ENCODE measurements around the gene MYO5C.

DNA sequence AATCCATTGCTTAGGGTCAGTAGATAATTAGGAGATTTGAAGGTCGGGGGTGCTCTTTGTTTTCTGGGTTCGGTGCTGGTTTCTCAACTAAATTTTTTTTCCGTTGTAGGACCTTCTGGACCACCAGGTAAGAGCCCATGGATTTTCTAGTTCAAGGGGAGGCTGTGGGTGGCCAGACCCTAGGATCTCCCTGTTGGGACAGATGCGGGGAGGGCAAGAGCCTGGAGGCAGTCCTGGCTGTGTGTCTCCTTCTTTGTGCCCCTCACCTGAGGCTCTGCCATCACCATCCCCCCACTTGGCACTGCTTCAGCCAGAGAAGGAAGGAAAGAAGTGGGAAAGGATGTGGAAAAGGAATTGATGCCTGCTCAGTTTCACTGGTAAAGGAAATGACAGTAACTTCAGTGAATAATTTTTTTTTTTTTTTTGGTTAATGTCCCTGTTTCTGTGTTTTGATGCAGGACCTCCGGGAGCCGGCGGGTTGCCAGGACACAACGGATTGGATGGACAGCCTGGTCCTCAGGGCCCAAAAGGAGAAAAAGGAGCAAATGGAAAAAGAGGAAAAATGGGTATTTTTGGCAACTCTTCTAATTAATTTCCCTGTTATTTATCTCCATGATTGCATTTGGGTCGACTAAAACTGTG is 42.0 kb downstream of the GLDN start:
- RRBS = no CpG with 5 or more reads among the region's 9 CpGs

GRCh38 chr15:51737975-51738290 is 478 bp upstream of the LYSMD2 start:
- RRBS = no CpG with 5 or more reads among the region's 5 CpGs

- RRBS = no CpG with 5 or more reads among the region's 1 CpG
Measured at GRCh38 chr15:51866500-51867077, 37.1 kb downstream of the TMOD3 start.

- RRBS = no CpG with 5 or more reads among the region's 5 CpGs
Measured at GRCh38 chr15:51874473-51875033, 45.1 kb downstream of the TMOD3 start.

DNA sequence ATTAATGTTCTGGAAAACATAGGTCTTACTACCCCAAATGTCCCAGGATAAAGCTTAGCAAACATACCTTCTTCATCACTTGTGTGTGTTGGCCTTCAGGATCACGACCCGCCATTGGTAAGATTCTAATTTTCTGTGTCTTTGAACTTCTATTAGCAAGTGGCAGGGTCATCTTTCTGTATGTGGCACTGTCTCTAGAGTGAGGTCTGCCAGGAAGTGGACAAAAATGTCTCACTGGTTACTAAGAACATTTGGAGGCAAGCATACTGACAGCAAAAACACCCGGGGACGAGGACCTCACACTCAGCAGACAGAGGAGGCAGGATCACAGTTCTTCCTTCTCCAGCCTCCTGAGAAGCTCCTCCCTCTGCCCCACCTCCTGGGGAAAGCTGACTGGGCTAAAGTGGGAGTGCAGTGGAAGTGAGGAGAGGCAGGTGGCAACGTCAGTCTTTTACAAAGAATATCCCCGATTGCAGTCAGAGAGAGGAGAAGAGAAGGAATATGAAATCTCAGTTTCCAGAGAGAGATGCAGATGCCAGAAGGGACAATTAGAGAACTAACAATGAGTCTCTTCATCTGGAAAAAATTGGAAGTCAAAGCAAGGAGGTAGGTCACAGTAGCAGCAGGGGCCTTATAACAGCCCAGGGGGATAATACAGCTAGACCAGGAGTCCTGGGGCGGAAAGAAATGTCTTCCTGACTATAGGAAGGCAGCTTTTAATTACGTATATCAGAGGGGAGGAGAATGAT is 47.4 kb downstream of the LEO1 start:
- RRBS = no CpG with 5 or more reads among the region's 8 CpGs

DNA sequence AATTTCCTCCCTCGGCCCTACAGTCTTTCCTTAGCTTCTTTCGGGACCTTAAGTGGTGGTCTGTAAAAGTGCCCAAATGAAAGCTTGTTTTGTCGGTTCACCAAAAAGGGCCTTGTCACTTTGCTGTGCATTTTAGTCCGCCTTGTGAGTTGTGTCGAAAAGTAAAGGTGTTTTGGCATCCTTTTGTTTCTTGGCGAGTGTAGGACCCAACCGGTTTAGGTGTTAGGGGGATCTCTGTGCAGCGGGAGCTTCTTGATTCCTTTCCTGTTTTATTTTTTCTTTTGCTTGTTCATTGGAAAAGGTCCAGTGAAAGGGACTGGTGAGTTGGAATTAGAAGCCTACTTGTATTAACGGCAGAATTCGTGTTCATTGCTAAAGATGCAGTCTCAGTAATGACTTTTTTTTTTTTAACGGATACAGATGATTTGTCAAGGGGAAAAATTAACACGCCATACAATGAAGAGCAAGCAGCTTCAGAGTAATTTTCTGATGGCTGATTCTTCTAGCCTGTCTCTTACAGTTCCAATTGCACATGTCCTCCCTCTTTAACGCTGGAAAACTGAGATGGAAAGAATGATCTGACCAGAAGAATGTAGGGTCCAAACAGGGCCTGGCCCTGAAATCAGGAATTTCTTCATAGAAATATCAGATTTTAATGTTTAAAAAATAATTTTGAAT is 1.2 kb downstream of the MAPK6 start:
- RRBS = no CpG with 5 or more reads among the region's 13 CpGs

DNA sequence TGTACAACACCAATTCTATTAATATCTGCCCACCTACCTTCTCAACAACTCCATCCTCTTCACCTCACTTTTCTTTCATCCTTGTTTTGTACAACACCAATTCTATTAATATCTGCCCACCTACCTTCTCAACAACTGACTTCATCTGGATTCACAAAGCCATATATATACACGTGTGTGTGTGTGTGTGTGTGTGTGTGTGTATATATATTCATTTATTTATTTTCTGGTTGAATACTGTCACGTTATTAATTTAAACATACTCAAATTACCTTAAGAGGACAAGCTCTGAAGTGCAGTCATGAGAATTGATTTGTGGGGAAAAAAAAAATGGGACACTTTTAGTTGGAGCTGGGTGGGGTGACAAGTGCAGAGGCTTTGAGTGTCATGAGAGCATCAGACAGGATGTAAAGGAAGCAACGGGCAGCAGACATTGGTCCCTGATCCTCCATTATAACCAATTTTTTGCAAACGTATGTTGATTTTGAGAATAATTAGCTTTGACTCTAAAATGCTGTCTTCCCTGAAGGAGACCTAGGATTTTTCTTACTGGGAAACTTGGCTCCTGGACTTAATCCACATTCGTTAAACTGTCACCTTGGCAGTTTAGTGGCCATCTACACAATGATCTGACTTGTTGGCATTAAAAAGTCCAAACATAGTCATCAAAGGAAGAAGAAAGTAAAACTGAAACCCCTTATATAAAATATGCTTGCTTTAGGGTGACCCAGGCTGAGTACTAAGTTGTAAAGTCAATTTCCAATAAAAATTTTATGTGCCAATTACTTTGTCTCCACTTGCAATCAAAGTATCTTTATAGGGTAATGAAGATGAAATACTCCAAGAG is 45.8 kb downstream of the BCL2L10 start:
- RRBS = no CpG with 5 or more reads among the region's 5 CpGs

DNA sequence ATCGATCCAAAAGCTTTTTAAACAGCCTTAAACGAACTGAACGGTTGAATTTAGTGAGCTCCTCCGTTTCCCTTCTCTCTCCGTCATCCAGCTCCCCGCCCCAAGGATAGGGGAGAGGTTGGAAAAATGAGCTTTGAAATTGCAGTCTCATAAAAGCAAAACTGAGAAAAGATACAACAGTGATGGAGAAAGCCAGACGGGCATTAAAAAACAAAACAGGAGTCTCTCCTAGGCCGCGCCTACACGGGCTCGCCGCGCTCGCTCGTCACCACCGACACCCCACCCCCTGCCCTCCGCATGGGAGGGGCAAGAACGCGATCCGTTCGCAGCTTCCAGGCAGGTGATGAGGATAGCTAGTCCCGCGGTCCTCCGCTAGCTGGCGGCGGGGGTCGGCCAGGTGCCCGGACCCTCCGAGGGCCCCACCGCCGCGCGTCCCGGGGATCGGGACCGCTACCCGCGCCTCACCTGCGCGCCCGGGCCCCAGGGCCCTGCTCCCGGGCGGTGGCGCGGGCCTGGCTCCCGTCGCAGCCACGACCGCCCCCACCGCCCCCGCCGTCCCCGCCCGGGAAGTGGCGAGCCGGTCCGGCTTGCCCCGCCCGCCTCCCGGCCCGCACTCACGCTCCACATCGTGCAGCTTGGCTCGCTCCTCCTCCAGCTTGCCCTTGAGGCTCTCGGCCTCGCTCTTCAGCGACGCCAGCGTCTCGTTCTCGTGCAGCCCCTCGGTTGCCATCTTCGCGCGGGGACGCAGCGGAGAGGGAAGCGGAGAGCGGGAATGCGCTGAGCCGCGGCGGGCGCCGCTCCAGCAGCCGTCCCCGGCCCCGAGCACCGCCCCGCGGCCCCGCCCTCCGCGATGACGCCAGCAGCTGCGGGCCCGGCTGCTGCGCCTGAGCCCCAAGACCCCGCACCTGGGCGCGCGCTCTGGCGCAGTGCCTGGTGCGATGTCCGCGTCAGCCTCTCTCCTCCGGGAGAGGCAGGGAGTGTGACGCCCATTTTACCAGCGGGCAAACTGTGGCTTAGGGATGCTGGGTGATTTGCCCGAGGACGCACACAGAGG is 11.7 kb downstream of the GNB5 start:
- RRBS = 2% methylated on average over 39 of the region's 111 CpGs

GRCh38 chr15:52224659-52225327 is 33.6 kb upstream of the GNB5 start:
- RRBS = no CpG with 5 or more reads among the region's 3 CpGs

GRCh38 chr15:52292735-52293427 is 2.7 kb downstream of the MYO5C start:
- RRBS = no CpG with 5 or more reads among the region's 9 CpGs

- RRBS = 70% methylated on average over 16 of the region's 67 CpGs
Measured at GRCh38 chr15:52295432-52296314, at the start of gene MYO5C. Gene MYO5C, minus strand, starts transcription at chr15:52295804.

DNA sequence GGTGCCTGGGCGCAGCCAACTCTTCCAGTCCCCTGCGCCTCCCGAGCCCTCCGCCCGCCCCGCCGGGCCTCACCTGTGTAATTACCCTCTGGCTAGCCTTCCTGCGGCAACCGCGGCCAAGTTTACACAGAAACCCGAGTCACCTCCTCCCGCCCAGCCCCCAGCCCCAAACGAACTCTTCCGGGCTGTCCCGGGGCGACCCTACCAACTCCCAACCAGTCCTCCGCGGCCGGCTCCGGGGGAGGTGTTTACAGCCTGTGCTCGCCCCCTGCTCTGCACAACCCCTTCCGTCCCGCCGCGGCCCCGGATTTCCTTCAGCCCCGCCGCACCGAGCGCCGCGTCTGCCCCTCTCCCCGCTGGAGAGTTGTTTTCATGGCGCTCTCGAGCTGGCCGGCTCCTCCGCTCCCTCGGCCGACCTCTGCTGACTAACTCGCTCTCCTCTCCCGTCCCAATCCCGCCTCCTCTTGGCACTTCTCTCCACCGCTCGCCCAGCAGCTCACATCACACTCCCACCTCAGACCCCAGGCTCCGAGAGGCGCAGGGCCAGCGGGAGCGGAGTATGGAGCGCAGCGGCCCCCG is 600 bp downstream of the ATOSA start:
- RRBS = 2% methylated on average over 19 of the region's 51 CpGs

DNA sequence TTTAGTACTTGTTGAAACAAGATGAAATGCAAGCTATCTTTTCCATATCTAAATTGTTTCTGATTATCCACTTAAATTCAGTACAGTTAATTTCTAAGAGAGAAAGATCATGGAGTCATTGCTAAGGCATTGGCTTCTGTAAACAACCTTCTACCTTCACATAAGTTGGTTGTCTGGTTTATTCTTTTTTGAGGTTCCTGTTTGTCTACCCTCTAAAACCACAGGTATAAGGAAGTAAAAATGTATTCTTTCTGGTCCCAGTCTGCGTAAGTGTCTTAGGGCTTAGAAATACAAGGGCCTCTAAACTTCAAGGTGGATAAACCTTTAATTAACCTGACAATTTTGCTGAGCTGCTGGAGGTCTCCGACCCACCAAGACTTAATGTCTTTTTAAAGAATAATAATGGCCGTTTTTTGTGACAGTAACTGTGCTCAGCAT is 3.6 kb upstream of the ATOSA start:
- RRBS = no CpG with 5 or more reads among the region's 3 CpGs

DNA sequence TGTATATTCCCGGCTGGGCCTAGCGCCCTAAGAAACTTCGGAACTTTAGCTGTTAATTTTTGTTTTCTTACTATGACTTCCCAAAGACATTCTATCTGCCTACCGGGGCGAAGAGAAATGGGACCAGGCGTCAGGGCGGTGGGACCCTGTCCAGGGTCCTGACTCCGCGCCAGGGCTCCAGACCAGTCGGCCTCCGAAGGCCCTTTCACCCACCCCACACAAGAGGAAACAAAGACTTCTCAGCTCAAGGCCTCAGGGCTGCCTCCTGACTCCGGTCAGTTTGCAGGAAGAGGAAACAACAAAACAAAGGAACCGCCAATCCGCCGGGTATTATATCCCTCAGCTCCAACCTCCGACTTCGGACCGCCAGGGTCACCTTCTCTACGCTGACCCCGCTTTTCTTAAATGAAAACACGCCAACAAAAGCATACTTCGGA is 6.8 kb downstream of the ONECUT1 start:
- RRBS = 71% methylated on average over 3 of the region's 22 CpGs

- RRBS = no CpG with 5 or more reads among the region's 2 CpGs
Measured at GRCh38 chr15:53455366-53455628, 304.2 kb downstream of the WDR72 start.

DNA sequence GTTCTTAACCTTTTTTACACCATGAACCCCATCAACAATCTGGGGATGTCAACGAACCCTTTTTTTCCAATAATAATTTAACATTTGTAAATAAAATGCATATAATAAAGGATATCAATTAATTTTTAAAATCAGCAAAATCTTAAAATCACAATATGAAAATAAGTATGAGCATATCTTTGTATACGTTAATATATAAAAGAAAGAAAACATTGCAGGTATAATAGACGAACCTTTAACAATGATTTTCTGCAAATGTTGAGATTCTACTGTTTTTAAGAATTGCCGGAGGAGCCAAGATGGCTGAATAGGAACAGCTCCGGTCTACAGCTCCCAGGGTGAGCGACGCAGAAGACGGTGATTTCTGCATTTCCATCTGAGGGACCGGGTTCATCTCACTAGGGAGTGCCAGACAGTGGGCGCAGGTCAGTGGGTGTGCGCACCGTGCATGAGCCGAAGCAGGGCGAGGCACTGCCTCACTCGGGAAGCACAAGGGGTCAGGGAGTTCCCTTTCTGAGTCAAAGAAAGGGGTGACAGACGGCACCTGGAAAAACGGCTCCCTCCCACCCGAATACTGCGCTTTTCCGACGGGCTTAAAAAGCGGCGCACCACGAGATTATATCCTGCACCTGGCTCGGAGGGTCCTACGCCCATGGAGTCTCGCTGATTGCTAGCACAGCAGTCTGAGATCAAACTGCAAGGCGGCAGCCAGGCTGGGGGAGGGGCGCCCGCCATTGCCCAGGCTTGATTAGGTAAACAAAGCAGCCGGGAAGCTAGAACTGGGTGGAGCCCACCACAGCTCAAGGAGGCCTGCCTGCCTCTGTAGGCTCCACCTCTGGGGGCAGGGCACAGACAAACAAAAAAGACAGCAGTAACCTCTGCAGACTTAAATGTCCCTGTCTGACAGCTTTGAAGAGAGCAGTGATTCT is 75.3 kb downstream of the WDR72 start:
- RRBS = no CpG with 5 or more reads among the region's 31 CpGs

DNA sequence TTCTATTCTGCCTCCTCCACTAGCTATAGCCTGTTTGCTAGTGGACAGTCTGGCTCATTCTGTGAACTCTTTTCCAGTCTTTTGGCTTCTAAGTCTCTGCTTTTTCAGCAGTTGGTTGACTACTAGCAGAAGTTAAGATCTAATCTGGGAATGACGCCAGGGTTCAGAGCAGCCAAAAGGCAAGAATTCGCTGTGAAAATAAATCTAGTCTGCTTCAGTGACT is 73.7 kb upstream of the WDR72 start:
- RRBS = no CpG with 5 or more reads among the region's 2 CpGs

GRCh38 chr15:53976773-53977217 is 1.4 kb upstream of the UNC13C start:
- RRBS = no CpG with 5 or more reads among the region's 6 CpGs

- RRBS = no CpG with 5 or more reads among the region's 4 CpGs
Measured at GRCh38 chr15:54277722-54278292, 299.6 kb downstream of the UNC13C start.

- RRBS = no CpG with 5 or more reads among the region's 5 CpGs
Measured at GRCh38 chr15:55270653-55271642, 18.7 kb downstream of the RAB27A start.

Data from Jurkat, Clone E6-1 (cell line).